Subcutaneous adipose tissue (tissue), 3 donors: ENCODE measurements around a stretch of chr2.

DNA sequence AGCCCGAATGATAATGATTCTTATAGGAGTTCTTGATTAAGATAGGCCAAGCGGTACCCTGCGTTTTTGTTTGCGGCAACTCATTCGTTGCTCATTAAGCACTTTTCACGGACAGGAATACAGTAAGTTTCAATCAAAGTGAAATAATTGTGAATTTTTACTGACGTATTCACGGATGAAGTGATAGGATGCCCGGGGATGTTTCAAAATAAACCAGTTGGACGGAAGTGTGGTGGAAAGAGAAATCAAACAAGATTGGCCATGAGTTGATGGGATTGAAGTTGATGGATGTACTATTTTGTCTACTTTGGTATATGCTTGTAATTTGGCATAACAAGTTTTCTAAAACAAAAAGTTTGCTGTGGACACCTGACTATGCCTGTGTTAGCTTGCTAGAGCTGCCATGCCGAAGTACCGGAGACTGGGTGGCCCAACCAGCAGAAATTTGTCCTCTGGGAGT lies 525 bp downstream of the TMEM177 start:
- PRO-cap = no peak
- RAMPAGE, long total RNA, 3 experiments = no peak in any of the 3 experiments

DNA sequence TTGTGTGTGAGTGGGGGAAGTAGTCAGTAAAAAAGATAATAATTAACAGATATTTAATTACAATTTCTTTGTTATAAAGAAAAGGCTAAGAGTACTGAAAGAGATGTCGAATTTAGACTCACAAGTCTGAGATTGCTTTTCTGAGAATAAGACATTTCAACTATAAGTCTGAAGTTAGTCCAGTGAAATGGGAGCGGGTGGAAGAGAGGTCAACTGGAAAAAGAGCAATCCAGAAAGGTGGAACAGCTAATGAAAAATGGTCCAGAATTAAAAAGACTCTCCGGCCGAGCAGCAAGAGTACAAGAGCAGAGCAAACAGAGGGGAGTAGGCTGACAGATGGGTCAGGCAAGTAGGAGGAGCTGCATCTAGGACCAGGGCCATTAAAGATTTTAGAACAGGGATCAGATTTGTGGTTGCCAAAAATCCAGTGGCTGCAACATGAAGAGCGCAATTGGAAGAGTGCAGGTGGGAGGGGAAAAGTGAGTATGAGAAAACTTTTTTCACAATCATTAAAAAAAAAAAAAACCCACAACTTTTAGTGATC lies 1.7 kb downstream of the EPB41L5 start:
- PRO-cap = no peak
- RAMPAGE, long total RNA, 3 experiments = no peak in any of the 3 experiments

DNA sequence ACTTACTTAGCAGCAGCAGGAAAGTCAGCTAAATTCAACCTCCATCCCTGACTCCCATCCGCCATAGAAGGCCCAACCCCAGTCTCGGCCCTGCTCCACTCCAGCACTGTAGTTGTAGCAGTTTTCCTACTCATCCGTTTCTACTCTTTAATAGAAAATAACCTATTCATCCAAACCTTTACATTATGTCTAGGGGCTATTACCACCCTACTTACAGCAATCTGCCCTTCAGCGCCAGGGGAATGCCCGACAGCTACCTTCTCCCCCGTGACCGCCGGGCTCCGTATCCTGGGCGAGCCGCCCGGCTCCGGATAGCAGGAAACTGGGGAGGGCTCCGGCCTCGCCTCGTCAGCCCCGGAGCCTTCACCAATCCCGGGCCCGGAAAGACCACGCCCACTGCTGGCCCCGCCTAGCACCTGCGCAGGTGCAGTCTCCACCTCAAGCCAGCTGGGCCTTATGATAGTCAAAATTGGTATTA lies 7.0 kb downstream of the TMEM185B start:
- PRO-cap = no peak
- RAMPAGE, long total RNA, 3 experiments = no peak in any of the 3 experiments

GRCh38 chr2:120469922-120470857 lies 124.3 kb downstream of the INHBB start:
- PRO-cap = no peak
- RAMPAGE, long total RNA, 3 experiments = no peak in any of the 3 experiments

DNA sequence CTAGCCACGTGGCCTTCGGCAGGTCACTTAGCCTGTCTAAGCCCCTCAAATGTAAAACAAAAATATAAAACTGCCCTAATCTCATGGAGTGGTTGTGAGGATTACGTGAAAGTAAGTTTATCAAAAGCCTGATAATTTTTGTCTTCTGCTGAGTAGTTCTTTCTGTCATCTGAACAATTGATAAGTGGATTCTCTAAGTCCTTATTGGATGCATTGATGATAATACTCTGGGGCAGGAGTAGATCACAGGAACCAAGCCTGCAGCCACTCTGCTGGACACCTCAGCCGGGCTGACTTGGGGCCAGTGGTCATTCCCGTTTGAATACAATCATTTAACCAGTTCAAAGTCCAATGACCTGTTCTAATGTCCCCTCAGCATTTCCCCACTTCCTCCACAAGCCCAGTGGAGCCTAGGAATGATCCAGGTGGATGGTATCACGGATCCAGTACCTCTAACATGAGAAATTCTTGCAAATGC lies 170.6 kb downstream of the INHBB start:
- PRO-cap = no peak
- RAMPAGE, long total RNA, 3 experiments = no peak in any of the 3 experiments

- PRO-cap = no peak
- RAMPAGE, long total RNA, 3 experiments = no peak in any of the 3 experiments
These were observed 176.3 kb downstream of the INHBB start for GRCh38 chr2:120521964-120522889.

GRCh38 chr2:120524925-120525552 lies 179.1 kb downstream of the INHBB start:
- PRO-cap = no peak
- RAMPAGE, long total RNA, 3 experiments = no peak in any of the 3 experiments

GRCh38 chr2:120535995-120536439 lies 190.1 kb downstream of the INHBB start:
- PRO-cap = no peak
- RAMPAGE, long total RNA, 3 experiments = no peak in any of the 3 experiments

DNA sequence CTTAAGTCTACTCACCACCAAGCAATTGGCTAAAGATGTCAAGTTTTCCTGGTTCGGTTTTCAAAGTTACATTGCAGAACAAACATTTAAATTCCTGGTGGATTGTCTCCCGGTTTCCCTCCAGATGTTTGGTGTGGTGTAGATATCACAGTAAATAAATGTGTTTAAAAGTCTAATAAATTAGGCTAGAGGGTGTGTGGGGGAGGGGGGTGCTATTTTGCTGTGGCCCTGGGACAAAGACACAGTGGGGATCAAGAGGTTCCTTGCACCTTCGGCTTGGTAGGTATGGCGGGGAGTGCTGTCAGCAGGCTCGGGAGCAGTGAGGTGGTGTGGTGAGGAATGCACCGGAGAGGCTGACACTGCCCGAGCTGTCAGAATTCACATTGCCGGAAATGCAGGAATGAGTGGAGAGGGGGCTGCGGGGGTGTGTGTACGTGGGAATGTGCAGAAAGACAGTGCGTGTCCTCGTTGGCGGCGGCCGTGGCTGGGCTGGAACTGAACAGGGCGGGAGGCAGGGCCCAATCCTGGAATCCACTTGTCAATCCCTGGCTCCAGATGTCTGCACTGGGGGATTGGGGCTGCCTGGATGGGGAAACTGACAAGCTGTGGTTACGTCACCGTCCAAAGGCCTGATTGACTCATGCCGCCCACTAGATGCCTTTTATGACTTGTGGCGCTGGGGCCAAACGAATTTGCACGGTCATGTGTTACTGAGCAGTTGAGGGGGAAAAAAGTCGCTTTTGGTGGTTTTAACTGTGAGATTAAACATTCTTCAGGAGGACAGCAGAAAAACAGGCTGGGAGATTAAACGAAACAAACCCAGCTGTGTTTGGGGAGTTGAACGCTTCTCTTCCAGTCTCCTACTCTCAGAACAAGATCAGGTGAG lies 189.6 kb upstream of the GLI2 start:
- PRO-cap = bidirectional peak, plus-strand start at position 768 of the sequence, minus-strand start at position 486 of the sequence
- RAMPAGE, long total RNA, 3 experiments = no peak in any of the 3 experiments

GRCh38 chr2:120552396-120553283 lies 183.0 kb upstream of the GLI2 start:
- PRO-cap = unidirectional peak, minus-strand start at chr2:120552748
- RAMPAGE, long total RNA, 3 experiments = no peak in any of the 3 experiments

DNA sequence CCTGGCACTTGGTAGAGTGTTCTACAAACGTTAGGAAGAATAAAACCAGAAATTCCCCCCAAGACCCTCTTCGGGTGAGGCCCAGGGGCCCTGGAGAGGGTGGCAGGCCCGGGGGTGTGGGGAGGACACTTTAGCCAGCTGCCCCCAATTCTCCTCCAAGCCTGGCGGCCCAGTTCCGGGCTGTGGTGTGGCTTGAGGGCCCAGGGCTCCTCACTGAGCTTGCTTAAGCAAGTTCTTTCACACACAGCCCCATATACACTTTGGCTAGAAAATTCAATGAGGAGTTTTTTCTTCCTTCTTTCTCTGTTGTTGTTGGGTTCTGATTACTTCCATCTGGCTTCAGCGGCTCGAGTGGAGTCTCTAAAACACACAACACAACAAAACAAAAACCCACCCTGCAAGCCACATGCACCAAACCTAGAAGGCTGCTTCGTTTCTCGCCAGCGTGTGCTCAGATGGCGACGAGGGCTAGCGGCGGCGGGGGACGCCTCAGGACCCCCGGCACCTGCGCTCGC lies 760 bp upstream of the GLI2 start:
- PRO-cap = no peak
- RAMPAGE, long total RNA, 3 experiments = no peak in any of the 3 experiments

DNA sequence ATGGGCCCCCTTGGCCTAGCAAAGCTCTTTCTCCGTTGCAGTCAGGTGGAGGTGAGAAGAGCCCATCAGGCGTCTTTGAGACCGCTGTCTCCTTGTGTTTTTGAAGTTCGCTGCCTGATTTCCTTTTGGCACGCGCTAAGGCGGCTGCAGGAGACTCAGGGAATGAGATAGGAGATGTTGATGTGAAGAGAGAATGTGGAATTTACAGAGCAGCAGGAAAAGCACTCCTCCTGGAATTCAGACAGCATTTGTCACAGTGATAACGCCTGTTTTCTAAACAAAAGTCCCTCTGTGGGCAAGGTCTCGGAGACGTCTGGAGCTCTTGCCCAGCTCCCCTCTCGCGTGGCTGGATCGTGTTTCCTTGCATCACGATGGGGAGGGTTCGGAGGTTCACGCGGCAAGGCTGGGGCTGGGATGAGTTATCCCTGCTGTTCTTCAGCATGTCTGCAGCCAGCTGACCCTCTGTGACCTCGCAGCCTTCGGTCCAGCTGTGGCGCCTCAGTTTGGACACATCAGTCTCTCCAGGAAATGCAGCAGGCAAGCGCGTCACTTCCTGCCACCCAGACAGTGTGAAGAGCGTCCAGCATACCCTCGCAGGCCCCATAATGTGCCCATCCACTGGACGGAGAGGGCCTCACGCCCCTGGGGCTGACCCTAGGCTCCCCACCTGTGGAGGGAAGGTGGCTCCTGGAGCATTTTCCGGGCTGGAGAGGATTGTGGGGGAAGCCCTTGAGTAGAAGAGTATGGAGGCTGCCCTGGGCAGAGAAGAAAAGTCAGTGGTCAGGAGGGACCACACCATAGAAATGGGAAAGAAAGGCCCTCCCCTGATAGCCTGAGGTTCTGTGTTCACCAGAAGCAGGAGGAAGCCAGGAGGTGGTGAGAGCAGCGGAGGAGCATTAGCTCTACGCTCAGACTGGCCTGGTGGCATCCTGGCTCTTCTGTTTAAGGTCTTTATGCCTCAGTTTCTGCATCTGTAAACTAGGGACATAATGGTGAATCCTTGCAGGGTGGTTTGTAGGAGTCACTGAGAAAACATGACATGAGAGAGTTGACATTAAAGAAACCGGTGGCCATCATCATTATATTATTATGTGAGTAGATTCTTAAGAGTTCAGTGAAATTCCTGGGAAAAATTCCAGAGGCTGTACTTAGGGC lies 30.4 kb downstream of the GLI2 start:
- PRO-cap = no peak
- RAMPAGE, long total RNA, 3 experiments = no peak in any of the 3 experiments

- PRO-cap = unidirectional peak, plus-strand start at chr2:120820471
- RAMPAGE, long total RNA, 3 experiments = no peak in any of the 3 experiments
These were observed 84.6 kb downstream of the GLI2 start for GRCh38 chr2:120820149-120820751.

DNA sequence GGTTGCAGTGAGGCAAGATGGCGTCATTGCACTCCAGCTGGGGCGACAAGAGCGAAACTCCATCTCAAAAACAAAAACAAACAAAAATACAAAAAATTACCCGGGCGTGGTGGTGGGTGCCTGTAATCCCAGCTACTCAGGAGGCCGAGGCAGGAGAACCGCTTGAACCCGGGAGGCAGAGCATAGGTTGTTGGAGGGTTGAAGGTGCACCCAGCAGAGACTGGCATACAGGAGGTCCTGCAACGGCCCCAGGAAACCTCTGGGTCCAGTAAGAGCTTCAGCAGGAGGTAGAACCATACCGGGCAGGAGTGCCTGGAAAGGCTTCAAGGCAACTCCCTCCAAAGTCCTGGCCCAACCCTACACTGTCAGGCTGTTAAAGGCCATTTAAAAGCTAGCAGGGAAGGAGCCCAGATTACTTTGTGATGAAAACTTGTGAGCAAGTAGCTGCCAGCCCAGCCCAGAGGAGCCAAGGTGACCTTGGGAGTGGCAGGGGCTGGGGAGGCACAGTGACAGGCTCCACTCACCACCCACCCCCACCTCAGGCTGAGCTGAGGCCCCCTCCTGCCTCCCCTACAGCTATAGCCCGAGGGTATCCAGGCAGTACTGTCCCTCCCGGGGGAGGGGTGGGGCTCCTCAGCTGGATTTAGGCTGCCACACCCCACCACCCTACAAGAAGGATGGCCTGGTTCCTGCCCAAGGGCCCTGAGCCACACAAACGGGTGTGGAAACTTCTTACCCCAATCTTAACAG lies 28.1 kb downstream of the TFCP2L1 start:
- PRO-cap = no peak
- RAMPAGE, long total RNA, 3 experiments = no peak in any of the 3 experiments

GRCh38 chr2:121419334-121419707 lies 134.3 kb upstream of the TFCP2L1 start:
- PRO-cap = no peak
- RAMPAGE, long total RNA, 3 experiments = no peak in any of the 3 experiments

GRCh38 chr2:121504848-121505448 lies 144.3 kb downstream of the CLASP1 start:
- PRO-cap = no peak
- RAMPAGE, long total RNA, 3 experiments = no peak in any of the 3 experiments

DNA sequence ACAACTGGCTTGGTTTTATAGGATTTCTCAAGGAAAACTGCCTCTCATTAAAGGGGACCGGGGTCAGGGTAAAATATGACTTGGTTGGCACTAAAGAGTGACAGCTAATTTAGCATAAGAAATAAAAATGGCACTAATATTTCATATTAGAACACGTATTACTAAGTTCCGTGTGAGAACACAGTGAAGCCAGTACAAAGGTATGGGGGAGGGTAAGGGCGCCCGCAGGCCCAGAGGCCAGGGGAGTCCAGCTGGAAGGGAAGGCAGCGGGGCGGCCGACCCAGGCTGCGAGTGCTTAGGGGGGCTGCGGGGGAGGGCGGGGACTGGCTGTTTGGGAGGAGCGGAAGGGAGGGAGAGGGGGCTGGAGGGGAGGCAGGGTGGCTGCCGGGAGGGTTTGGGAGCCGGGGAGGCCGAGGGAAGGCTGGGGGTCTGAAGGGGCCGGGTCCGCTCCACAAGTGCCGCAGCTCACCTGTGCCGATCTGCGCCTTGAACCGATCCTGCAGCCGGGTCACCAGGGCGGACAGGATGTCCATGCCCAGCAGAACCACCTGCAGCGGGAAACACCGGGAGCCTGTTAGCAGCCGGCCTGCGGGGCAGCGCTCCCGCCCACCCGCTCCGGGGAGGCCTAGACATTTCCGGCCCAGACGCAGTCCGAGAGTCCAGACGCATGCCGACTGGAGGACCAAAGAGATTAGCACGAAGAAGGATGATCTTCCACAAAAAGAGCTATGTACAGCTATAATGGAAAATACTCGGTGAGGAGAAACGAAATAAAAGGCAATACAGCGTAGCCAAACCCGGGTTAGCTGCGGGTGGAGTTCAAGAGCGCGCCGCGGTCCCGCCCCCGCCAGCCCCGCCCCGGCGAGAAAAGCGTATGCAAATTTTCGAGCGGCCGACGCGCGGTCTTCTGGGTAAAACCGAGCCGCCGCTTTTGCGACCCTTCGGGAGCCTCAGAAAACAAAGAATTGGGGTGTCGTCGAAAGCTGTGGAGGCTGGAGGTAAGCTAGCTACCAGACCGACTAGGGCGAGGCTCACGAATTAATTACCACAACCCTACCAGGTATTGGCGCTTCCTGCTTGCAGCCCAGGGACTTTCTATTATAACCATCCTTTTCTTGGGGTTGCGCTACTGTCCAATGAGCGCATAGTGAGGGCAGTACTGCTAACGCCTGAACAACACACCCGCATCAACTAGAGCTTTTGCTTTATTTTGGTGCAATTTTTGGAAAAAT lies 119.1 kb downstream of the CLASP1 start:
- PRO-cap = bidirectional peak, plus-strand start at position 1,103 of the sequence, minus-strand start at position 840 of the sequence
- RAMPAGE, long total RNA, 3 experiments = no peak in any of the 3 experiments

GRCh38 chr2:121685344-121685697 lies 36.1 kb upstream of the CLASP1 start:
- PRO-cap = no peak
- RAMPAGE, long total RNA, 3 experiments = no peak in any of the 3 experiments

GRCh38 chr2:122352051-122352605 lies 596.7 kb downstream of the TSN start:
- PRO-cap = no peak
- RAMPAGE, long total RNA, 3 experiments = no peak in any of the 3 experiments

- PRO-cap = no peak
- RAMPAGE, long total RNA, 3 experiments = no peak in any of the 3 experiments
These were observed 738.3 kb downstream of the TSN start for GRCh38 chr2:122493753-122494193.